Smooth muscle cell (in vitro differentiated cells): ENCODE results near the genes ZNF385C and HSD17B1.

GRCh38 chr17:42023406-42023998, 3.6 kb downstream of the NKIRAS2 start:
- RAMPAGE, long total RNA, result no peak

DNA sequence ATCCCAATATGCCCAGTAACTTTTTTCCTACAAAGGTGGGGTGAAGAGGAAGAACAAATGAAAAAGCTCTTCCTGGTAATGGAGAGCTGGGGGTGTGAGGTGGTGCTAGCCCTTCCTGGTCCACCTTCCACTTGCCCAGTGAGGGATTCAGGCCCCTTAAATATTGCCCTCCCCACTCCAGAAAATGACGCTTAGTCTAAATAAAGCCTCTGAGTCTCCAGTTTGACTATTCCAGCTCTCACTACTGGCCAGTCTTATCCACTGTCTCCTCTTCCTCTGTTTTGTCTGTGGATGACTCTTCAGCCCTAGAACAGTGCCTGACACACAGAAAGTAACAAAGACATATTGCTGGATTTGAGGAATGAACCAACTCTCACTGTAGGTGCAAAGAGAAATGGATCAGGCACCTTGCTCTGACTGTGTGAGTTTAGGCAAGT, 21.5 kb downstream of the ZNF385C start:
- RAMPAGE, long total RNA, result no peak

DNA sequence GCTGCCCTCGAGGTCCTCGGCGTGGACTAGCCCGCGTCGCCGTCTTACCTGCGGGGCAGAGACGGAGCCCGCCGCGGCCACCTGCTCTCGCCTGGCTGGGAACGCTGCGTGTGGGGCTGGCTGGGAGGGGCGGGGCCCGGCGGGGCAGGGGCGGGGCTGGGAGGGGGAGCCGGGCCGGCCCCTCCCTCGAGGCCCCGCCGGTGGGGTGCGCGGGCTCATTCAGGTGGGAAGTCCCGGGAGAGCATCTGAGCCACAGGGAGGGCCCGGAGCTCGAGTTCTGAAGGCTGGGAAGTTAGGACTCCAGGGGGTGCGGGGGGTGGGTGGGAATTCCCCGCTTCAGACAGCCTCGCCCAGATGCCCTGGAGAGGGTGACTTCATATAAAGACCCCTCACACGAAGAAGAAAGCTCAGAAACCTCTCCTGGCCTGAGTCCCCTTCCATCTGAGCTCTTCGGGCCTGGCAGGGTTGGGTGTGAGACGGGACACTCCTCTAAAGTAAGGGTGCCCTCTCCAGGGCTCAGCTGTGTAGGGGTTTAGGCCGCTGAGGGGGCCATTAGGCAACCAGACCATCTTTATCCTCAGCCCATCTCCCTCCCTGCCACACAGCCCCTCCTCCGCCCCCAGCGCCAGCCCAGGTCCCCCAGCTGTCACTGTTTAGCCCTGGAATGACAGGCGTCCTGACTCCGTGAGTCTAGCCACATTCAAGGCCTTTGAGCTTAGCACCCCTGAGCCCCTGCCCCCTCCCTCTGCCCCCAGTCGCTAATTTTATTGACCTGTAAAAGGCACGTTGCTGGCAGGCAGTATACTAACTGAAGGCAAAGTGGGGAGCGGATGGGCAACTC, at the start of gene ZNF385C:
TSS of gene ZNF385C (minus strand) at position 112 of the 841 bp plus-strand sequence.
- RAMPAGE, long total RNA, result no peak

DNA sequence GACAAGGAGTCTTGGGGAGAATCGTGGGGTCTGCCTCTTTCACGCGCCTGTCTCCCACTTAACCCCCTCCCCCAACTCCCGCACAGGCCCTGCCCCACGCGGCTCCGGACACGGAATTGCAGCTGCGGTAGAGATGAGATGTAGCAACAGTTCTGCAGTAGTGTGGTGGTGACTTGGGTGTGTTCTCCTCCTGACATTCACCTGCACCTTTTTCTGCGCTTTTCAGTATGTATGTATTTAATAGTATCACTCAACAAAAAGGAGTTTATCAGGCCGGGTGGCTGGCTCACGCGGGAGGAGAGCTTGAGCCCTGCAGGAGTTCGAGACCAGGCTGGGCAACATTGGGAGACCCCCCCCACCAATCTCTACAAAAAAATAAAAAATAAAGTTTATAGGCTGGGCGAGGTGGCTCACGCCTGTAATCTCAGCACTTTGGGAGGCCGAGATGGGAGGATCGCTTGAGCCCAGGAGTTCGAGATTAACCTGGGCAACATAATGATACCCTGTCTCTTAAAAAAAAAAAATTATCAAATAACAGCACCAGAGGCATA, 489 bp upstream of the KAT2A start:
- RAMPAGE, long total RNA, result no peak

DNA sequence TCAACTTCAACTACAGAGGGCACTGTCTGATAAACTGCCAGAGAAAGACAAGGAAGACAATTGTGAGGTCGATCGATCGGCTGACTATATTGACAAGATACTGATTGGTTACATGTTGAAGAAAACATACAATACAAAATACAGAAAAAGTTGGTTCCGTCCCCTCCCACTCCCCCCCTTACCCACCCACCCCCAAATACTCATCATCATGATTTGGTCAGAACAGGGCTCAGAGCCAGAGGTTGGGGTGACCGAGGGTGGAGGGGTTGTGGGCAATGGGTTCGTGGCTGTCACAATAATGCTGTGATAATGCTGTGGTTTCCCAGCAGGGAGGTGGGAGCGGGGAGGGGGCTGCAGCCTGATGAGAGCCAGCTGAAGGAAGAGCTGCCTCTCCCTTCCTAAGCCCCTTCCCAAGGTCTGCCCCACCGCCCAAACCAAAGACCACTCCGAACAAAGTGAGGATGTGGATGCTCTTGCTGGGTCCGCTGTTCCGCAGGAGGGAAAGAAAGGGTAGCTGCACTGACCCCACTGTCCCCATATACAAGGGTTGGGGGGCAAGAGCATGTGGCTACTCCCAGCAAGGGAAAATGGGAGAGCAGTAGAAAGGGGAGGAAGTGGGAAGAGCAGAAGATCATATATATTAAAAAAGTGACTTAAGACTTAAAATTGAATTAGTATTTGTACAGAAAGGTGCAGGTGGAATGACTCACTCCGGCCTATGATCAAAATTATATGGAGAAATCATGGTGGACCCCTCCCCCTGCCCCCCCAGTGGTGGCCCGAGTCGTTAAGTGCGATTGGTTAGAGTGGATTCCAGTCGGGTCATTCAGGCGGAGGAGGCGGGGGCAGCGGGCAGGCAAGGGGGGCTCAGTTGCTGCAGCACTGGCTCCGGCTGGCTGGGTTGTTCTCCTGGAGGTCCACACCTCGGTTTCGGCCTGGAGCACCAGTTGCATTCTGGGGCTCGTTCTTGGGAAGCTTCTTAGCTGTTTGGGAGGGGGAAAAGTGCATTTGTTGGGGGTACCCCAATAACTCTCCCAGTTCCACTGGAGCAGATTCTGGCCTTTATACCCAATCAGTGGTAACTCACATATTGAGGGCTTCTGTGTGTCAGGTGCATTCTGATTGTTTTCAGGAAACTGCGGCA, 2.7 kb downstream of the HSPB9 start:
- RAMPAGE, long total RNA, result no peak

GRCh38 chr17:42171914-42172138, 9.1 kb downstream of the KCNH4 start:
- RAMPAGE, long total RNA, result no peak

DNA sequence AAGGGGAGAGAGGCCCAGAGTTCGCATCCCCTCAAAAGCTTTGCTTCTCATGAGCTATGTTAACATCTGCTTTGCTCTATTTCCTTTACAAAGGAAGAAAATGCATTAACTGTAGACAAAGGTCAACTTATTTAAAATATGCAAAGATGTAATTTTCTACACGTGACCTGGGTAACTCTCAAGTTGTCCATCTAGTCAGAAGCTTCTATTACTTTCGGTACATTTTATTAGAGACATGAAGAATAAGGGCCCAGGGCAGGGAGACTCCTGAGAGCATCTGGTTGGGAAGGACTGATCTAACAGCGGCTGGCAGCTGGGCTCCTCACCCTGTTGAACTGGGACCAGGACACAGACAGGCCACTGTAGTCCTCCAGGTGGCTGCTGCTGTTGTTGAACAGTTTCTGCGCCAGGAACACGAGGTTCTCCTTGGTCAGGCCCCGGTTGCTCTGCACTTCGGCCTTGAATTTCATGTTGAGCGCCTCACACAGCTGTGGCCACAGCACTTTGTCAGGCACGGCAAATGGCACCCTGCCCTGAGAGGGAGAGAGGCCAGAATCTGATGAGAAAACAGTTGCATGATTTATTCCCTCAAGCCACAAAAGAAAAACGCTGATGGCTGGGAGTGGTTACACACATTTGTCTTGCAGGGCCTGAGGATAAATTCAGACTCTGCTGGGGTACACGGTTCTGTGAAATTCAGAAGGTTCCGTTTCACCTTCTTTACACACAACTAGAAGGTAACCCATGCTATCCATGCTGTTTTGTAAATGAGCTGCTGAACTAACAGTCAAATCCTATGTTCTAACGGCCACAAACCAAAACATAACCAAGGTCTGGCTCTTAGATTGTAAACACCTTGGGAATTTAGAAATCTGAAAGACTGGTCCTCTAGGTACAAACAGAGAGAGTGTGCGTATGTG, 17.6 kb upstream of the GHDC start:
- RAMPAGE, long total RNA, result no peak

DNA sequence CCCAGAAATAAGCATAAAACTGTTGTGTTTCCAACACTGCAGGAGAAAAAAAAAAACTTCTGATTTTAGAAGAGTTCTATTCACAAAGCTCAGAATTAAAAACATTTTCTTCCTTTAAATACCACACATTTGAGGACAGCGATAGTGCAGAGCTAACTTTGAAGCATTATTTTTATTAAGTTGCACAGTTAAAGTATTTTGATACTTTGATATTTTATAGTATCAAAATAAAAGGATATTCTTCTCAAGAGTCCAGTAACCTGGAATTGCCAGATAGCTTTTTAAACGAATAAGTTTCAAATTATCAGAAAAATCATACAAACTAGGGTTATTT, 3.0 kb downstream of the STAT5B start:
- RAMPAGE, long total RNA, result no peak

DNA sequence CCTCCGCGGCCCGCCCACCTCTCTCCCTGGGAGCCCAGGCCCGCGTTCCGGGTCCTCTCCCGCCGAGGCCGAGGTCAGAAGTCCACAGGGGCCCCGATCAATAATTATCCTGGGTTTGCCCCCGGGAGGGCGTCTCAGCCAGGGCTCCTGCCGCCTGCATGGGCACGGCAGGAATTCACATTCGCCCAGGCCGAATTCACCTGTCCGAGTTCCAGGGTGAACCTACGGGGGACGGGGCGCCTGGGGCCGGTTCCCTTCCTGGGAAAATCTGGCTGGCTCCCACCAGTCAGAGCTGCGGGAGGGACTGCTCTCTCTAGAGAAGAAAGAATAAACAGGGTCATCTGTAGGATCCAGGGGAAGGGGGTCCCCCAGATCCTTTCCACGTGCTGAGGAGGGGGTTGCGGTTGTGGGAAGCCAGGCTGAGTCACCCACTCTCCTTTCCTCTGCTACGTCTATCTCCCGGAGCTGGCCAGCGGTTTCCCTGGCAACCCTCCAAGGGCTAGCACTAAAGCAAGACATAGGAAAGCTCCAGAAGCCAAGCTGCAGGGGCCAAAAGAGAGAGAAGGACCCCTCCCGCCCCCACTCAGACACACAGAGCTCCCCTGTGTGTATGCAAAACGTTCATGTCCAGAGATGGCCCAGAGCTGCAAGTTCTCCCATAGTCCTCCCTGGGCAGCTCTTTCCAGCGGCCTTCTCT, 727 bp upstream of the STAT5B start:
- RAMPAGE, long total RNA, result no peak

- RAMPAGE, long total RNA, result no peak
Observed at GRCh38 chr17:42282575-42283270, 5.6 kb upstream of the STAT5A start.

- RAMPAGE, long total RNA, result no peak
Observed at GRCh38 chr17:42299444-42300181, 11.3 kb downstream of the STAT5A start.

- RAMPAGE, long total RNA, result no peak
Observed at GRCh38 chr17:42315134-42315983, 27.1 kb downstream of the STAT5A start.

DNA sequence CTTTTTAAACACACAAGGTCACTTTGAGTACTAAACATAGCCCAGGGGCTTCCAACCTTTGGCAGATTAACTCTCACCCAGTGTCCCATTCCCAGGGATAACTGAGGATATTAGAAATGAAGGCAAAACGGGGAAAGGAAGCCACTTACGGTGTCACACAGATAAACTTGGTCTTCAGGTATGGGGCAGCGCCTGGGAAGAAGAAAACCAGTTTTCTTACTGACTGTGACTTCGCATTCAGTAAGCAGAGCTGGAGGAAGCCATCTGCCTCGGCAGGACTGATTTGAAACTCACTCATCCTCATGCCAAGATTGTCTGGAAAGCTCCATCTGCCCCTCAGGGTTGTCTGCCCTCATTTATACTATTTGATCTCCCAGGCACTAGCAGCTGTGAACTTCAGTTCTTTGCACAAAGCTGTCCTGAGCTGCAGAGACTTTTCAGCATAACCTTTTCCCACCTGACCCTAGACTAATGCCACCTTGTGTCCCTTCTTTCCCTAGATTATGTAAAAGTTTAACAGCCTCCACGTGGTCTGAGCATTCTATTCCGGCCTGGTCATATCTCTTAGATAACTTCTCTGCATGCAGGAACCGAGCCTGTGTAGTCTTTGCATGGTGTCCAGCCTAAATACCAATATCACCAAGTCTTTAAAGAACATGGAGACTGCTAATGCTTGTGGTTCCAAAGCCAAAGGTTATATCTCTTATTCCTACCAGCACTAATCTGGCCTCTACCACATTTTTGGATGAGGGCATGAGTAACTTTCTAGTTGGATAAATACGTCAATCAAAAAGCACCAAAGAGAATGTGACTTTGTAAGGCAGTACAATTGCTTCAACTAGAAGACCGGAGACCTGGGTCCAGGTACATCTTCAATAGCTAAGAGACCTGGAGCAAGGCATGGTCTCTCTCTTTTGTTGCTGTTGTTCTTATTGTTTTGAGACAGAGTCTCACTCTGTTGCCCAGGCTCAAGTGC, 29.0 kb downstream of the STAT5A start:
- RAMPAGE, long total RNA, result no peak

GRCh38 chr17:42337317-42337898, 49.1 kb downstream of the STAT5A start:
- RAMPAGE, long total RNA, result no peak

- RAMPAGE, long total RNA, result no peak
Observed at GRCh38 chr17:42398455-42398886, 10.2 kb upstream of the STAT3 start.

GRCh38 chr17:42405024-42405501, 16.8 kb upstream of the STAT3 start:
- RAMPAGE, long total RNA, result no peak

DNA sequence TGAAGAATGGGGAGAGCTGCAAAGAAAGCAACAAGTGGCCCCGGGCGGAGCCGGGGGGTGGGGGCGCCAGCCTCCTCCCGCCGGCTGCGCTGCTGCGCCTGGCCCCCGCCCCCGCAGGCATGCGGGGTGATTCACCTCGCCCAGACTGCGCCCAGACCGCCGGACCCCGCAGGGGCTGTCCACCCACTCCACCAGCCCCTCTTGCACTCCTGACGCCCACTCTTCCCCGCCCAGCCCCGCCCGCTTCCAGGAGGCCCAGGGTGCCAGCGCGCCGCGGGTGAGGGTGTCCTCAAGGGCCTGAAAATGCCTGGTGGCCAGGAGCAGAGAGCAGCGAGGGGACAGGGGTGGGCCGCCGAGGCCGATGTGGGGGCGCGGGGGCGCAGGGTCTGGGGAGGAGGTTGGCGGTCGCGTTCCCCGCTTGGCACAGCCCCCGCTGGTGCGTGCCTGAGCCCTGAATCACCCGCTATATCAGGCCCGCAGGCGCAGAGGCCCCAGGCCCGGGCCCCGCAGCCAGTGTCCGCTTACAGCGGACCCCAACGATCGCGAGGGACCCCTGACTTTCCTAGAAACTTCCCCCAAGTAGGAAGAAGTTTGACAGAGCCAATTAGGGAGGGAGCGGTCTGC, 1.3 kb downstream of the CAVIN1 start:
- RAMPAGE, long total RNA, result no peak

- RAMPAGE, long total RNA, result no peak
Observed at GRCh38 chr17:42459065-42460206, 758 bp downstream of the ATP6V0A1 start.

DNA sequence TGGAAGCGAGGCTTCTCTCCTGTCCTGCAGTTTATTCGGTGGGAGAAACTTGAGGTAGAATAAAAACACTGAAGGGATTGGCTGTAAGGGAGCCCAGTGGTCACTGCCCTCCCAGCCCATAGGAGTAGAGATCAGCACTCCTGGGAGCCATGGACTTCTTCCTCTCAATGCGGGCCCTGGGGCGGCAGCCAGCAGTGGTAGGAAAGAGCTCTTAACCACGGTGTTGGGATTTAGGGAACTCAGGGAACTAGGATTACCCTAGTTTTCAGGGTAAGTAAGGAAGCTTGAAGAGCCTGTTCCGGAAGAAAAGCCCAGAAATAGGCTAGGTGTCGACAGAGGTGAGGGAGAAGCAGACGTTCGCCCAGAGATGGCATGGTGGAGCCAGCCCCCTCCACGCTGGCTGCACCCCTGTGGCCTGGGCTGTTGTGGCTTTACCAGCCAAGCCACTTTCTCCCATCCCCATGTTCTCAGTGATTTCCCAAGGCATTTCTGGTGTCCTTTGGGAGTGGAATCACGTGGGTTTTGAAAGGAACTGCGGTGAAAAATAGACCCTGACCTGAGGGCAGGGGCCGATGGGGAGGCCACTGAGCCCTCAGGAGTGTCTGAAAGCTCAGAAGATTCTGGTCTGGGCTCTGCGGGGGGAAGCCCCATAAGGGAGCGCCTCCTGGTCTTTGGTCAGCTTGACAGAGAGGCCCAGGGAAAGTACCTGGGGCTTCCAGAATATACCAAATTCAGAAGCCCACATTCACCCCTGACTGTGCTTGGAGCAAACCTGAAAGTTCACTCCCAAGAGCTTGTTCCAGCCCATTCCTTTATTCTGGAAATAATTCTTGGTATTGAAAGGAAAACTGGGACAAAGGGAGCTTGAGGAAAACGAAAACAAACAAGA, 23.5 kb upstream of the NAGLU start:
- RAMPAGE, long total RNA, result no peak

DNA sequence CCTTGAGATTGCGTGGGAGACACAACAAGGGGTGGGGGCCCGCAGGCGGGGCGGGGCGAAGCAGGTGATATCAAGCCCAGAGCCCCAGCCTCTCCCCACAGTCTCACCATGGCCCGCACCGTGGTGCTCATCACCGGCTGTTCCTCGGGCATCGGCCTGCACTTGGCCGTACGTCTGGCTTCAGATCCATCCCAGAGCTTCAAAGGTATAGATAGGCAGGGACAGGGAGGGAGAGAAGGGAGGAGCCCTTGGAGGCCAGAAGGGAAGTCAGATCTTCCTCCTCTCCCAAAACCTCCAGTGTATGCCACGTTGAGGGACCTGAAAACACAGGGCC, at the start of gene HSD17B1:
TSS of gene HSD17B1 (plus strand) at position 98 of the 334 bp plus-strand sequence.
- RAMPAGE, long total RNA, result no peak